Jurkat, Clone E6-1 (cell line): ENCODE measurements around a stretch of chr20.

GRCh38 chr20:64084463-64085302 is 485 bp upstream of the LKAAEAR1 start:
- RRBS = 77% methylated on average over 9 of the region's 36 CpGs

DNA sequence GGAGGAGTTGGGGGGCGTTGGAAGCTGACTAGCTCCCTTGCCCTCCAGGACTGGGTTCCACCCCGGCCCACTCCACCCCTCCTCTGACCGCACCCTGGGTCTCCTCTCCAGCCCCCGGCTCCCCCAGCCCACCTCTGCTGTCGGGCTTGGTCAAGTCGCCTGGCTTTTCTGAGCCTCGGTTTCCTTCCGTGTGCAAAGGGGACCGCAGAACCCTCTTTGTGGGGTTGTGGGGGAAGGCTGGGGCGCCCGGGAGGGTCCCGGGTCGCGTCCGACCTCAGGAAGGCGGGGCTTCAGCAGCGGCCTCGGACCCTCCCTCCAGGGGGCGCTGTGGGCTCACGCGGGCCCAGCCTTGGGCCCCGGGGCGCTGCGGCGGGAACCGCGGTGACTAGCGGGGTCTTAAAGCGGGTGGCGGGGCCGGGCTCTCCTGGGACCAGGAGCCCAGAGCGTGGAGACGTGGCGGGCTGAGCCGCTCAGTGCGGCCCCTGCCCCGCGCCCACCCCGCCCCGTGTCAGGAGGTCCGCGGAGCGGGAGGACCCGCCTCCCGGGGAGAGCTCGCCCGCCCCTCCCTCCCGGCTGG is 5.4 kb downstream of the NPBWR2 start:
- RRBS = 8% methylated on average over 22 of the region's 48 CpGs

DNA sequence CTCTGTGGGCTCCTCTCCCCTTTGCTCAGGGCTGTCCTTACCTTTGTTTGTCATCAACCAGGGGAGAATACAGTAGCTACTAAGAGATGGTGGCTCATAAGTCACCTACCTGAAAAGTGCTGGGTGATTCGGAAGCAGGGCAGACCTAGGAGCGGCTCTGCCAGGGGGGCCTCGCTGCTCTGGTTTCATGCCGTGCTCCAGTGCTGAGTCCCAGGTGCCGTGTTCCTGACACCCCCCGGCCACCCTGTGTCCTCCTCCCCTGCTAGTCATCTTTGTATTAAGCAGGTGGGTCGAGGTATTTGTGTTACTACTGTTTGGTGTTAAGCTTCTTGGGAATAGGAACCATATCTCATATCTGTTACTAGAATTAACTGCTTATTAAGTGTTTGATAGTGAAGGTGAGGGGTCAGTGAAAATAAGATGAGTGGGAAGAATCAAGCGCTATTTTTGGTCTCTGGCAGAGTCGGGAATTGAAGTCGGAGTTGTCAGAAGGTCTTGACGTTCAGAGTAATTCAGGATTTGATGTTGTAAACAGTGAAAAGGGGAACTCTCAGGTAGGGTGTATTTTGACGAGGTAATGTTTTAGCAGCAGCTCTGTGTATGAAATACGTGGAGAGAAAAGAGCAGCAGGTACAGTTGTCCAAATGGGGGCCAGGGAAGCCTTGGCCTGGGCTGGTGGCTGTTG is 7.3 kb downstream of the PCMTD2 start:
- RRBS = no CpG with 5 or more reads among the region's 13 CpGs